Mononuclear cell (primary cell): ENCODE measurements around a stretch of chr3.

- RRBS, result no CpG with 5 or more reads among the region's 4 CpGs
Observed at GRCh38 chr3:31958786-31959346, 22.2 kb downstream of the OSBPL10 start.

- RRBS, result no CpG with 5 or more reads among the region's 5 CpGs
Observed at GRCh38 chr3:32380105-32380396, 11.6 kb upstream of the CMTM7 start.

DNA sequence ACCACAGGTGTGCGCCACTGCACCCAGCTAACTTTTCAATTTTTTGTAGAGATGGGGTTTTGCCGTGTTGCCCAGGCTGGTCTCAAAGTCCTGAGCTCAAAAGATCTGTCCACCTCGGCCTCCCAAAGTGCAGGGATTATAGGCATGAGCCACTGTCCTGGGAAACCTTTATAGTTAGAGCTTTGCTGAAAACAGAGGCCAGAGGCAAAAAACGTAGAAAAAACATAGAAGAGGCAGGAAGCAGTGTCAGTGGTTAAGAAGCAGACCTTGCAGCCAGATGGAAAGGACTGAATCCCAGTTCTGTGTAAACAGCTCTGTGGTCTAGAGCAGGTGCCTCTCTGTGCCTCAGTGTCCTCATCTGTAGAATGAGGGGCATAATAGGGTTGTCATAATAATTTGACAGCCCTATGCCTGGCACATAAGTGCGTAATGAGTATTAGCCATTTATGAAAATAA is 33.2 kb downstream of the CMTM7 start:
- RRBS, result no CpG with 5 or more reads among the region's 5 CpGs

- RRBS, result no CpG with 5 or more reads among the region's 13 CpGs
Observed at GRCh38 chr3:32463269-32464107, 39.2 kb downstream of the CMTM6 start.

DNA sequence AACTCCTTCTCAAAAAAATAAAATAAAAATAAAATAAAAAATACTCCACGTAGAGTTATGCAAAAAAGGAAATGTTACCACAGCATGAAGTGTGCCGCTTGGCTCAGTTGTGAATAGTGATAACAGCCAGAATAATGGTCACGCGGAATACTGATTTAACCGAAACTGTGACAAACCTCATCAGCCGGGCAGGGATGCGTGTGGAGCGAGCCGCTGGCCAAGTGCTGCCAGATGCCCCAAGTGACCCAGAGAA is 35.4 kb downstream of the CMTM6 start:
- RRBS, result no CpG with 5 or more reads among the region's 9 CpGs

GRCh38 chr3:32470519-32471286 is 31.9 kb downstream of the CMTM6 start:
- RRBS, result no CpG with 5 or more reads among the region's 5 CpGs

GRCh38 chr3:32684004-32684524 is 924 bp upstream of the CNOT10 start:
- RRBS, result no CpG with 5 or more reads among the region's 1 CpG

DNA sequence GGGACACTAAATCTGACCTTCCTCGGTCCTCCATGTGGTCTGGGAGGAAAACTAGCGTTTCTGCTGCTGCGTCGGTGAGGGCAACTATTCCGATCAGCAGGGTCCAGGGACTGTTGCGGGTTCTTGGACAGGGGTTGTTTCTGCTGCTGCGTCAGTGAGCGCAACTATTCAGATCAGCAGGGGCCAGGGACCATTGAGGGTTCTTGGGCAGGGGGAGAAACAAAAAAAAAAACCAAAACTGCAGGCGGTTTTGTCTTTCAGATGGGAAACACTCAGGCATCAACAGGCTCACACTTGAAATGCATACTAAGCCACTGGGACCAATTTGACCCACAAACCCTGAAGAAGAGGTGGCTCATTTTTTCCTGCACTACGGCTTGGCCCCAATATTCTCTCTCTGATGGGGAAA is 7.9 kb upstream of the UBP1 start:
- RRBS, result no CpG with 5 or more reads among the region's 10 CpGs

DNA sequence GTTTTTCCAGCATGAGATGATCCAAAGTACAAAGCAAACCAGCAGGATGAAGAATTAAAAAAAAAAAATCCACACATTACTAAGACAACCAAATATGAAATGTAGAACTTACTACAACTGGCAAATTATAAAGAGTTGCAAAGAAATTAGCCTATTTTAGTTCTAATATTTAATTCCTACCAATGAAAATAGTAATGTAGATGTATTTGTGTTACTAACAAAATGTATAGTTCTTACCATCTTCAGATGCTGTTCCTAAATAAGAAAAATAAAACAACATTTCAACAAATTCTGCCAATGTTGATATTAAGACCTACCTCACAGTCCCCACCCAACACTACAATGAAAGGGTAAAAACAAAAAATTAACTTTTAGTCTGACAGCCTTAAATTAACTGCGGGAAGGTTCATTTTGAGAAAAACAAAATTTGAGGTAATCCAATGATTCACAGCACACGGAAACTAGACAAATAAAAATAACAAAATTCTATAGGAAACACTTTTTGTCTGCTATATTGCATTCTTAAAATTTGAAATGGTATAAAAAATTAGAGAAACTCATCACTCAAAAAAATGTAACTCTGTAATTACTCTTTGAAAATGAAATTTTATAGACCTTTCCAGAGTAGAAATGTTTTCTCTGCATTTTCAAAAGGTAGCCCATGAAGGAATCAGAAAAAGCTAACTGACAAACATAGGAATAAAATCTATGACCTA is 123.2 kb downstream of the CLASP2 start:
- RRBS, result no CpG with 5 or more reads among the region's 2 CpGs

GRCh38 chr3:33714549-33715047 is 3.5 kb downstream of the CLASP2 start:
- RRBS, result no CpG with 5 or more reads among the region's 5 CpGs

GRCh38 chr3:33798720-33799599 is 530 bp downstream of the PDCD6IP start:
- RRBS, result no CpG with 5 or more reads among the region's 45 CpGs

- RRBS, result no CpG with 5 or more reads among the region's 2 CpGs
Observed at GRCh38 chr3:34200454-34201201, 402.2 kb downstream of the PDCD6IP start.

GRCh38 chr3:35638999-35639131 is 460 bp upstream of the ARPP21 start:
- RRBS, result no CpG with 5 or more reads among the region's 9 CpGs

DNA sequence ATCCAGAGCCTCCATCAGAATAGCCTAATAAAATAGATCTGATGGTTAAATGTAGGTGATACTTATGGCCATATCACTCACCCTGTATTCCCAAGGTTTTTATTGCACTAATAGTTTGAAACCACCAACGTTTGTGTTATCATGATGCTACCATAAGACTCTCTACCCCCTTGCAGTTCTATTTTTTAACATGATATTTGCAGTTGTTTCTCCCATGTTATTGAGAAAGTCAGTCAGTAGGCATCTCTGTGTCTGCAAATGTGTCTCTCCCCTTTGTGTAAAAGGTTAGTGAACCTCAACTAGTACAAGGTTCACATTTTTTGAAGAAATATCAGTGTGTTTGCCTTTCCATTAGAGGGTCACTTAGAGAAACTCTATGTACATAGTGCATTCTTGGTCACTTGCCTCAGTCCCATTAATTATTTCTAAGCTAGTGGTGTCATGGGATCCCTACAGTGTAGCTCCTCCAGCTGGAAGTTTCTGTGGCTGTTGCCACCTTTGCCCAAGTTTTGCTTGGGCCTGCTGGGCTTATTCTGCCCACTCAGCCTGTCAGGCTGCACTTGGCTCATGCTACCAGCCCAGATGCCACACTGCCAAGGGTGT is 161.5 kb downstream of the ARPP21 start:
- RRBS, result no CpG with 5 or more reads among the region's 1 CpG

GRCh38 chr3:36618327-36618560 is 146.1 kb downstream of the DCLK3 start:
- RRBS, result no CpG with 5 or more reads among the region's 2 CpGs

- RRBS, result no CpG with 5 or more reads among the region's 12 CpGs
Observed at GRCh38 chr3:36856280-36856758, 88.5 kb downstream of the TRANK1 start.

- RRBS, result no CpG with 5 or more reads among the region's 1 CpG
Observed at GRCh38 chr3:36954721-36955258, 9.9 kb upstream of the TRANK1 start.

- RRBS, result no CpG with 5 or more reads among the region's 1 CpG
Observed at GRCh38 chr3:37127329-37127815, 47.0 kb downstream of the LRRFIP2 start.

DNA sequence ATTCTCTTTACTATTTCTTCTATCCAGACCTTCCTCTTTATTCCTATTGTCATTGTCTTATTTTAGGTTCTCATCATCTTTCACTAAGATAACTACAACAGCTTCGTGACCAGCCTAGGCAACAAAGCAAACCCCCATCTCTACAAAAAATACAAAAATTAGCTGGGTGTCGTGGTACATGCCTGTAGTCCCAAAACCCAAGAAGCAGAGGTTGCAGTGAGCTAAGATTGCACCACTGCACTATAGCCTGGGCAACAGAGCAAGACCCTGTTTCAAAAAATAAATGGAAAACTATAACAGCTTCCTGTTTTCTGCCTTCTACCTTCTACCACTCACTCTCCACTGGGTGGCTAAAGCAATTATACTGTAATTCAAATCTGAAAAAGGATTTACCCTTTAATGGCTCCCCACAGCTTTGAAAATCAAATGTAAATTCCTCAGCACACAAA is 33.5 kb downstream of the LRRFIP2 start:
- RRBS, result no CpG with 5 or more reads among the region's 2 CpGs

DNA sequence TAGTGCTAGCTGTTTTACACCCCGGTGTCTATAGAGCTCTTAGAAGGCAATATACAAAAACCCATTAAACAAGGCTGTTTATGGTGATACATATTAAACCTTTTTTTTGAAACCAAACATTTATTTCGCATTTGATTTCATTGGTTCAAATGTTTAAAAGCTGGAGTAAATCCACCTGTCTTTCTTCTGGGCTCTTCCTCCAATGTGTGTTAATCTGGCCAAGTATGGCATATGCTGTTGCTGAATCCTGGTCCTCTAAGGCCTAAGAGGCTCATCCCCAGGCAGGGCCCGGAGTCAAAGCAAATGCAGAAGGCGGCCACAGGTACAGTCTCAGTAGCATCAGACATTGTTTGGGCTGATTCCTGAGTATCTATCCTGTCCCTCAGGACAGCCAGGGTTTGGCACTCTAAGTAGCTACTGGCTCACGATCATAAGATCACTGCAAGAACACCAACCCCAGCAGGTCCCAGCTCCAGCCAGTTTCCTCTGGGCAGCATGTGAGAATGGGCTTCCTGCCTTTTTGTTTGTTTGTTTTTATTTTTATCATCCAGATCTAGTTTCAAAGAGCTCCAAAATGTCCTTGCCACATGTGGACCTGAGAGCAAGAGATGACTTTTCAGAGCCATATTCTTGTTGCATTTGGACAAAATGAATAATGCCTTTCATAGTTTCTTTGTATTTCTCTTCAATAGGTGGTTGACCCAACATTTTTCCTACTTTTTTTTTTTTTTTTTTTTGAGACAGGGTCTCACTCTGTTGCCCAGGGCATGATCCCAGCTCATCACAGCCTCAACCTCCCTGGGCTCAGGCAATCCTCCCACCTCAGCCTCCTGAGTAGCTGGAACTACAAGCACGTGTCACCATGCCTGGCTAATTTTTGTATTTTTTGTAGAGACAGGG is 32.7 kb downstream of the LRRFIP2 start:
- RRBS, result no CpG with 5 or more reads among the region's 6 CpGs